Bronchus fibroblast of lung (primary cell): ENCODE data around the genes LRRC43, RSRC2, VPS37B and OGFOD2.

DNA sequence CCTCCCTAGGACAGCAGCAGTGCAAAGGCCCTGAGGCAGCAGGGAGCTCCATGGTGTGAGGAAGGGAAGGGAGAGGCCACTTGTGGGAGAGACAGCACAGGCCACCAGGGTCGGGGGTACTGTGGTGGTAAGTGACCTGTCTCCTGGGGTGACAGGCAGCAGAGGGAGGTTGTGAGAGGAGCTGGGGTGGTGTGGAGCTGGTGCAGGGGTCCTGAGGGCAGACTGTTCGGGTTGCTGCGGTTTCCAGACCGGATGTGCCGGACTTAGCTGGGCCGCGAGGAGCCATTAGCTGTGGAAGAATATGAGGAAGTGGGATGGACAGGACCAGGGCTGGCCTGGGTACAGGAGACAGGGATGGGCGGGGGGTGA lies 22.6 kb downstream of the SETD1B start:
- RAMPAGE, long total RNA: no peak

DNA sequence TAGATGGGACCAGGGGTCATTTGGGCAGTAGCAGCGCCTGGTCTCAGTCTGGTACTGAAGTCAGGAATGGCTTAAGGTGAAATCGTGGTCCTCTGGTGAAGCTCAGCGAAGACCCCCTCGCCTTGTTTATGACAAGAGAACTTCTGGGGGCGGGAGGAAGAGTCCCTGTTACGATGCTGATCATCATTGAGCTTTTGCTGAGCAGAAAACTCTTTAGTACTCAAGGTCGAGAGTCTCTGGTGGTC lies 678 bp upstream of the BCL7A start:
- RAMPAGE, long total RNA: no peak

DNA sequence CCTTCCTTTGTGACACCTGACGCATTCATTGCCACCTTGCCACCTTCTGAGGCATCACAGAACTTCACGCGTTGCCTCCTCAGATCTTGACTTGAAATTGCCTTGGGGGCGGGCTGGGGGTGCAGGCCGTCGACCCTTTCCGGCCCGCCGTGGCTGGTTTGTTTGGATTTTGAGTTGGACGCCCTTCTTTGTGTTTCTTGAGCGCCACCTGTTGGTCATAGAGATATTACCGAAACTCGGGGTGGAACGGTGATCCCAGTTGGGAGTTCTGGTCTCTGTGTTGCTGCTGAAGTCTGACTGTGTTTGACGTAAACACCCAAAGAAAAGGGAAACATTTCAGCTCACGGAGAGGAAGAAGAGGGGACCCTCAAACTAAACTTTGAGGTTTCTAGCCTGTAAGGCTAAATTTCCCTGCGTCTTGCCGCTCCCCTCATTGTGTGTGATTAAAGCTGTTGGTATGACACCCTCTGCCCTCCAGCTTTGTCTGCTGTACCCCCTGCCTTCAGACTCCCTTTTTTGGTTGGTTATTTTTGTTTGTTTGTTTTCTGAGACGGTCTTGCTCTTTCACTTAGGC lies 44.7 kb downstream of the MLXIP start:
- RAMPAGE, long total RNA: no peak

- RAMPAGE, long total RNA: no peak
Measured at GRCh38 chr12:122182817-122183607, at the start of gene LRRC43. LRRC43 (plus strand) TSS chr12:122183123.

- RAMPAGE, long total RNA: no peak
Measured at GRCh38 chr12:122224377-122224762, 1.5 kb downstream of the DIABLO start.

GRCh38 chr12:122394501-122395088 lies 27.9 kb downstream of the CLIP1 start:
- RAMPAGE, long total RNA: no peak

DNA sequence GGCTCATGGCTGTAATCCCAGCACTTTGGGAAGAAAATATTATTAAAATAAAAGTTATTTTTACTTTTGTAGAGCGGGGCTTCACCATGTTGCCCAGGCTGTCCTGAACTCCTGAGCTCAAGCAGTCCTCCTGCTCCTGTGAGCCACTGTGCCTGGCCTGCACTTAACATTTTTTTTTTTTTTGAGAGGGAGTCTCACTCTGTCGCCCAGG lies 35.0 kb downstream of the ZCCHC8 start:
- RAMPAGE, long total RNA: no peak

GRCh38 chr12:122520672-122521226 lies 6.0 kb downstream of the RSRC2 start:
- RAMPAGE, long total RNA: no peak

GRCh38 chr12:122526290-122527154 lies at the start of gene RSRC2:
RSRC2 (minus strand) TSS chr12:122526936.
- RAMPAGE, long total RNA: start-site peak on the minus strand at chr12:122526931-122526986, 1,435 and 2,317 reads in 2 replicates

GRCh38 chr12:122725888-122726568 lies 4.6 kb downstream of the HCAR1 start:
- RAMPAGE, long total RNA: no peak

DNA sequence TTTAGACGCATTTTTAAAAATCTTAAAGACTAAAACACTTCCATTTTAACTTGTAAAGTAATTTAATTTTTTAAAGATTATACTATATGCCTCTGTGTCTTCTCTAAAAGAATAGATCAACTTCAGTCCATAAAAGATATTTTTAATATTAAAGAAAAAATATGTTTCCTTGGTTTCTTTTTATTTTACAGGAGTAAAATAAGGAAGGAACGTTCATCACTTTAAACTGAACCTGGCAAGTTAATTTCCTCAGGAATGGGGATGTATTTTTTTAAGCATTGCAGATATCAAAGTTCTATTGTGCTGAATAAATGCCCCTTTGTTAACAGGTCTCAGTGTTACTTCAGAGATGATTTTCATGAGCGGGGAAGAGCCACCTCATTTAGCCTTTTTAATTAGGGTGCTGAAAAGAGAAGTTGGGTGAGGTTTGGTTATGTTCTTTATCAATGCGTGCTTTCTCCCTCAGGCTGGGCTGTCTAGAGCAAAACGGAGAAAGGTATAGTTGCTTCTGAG lies 8.1 kb upstream of the HIP1R start:
- RAMPAGE, long total RNA: no peak

DNA sequence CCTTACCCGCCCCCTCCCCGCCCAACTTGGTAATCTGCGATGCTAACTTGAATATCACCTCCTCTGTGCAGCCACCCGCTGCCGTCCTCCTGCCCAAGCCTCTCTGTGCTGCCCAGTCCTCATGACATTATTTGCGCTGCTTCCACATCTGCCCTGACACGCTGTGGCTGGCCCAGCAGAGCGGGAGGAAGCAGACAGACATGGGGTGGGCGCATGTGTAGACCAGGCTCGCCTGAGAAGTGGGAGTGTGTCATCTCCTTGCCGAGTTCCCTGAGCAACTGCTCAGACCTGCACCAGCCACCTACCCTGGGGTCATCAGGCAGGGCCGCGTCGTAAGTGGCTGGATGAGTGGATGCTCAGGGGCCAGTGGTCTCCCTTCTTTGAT lies 5.9 kb downstream of the HIP1R start:
- RAMPAGE, long total RNA: no peak

GRCh38 chr12:122853972-122854228 lies 18.6 kb downstream of the HIP1R start:
- RAMPAGE, long total RNA: no peak

- RAMPAGE, long total RNA: no peak
Measured at GRCh38 chr12:122868571-122869348, 27.2 kb downstream of the VPS37B start.

DNA sequence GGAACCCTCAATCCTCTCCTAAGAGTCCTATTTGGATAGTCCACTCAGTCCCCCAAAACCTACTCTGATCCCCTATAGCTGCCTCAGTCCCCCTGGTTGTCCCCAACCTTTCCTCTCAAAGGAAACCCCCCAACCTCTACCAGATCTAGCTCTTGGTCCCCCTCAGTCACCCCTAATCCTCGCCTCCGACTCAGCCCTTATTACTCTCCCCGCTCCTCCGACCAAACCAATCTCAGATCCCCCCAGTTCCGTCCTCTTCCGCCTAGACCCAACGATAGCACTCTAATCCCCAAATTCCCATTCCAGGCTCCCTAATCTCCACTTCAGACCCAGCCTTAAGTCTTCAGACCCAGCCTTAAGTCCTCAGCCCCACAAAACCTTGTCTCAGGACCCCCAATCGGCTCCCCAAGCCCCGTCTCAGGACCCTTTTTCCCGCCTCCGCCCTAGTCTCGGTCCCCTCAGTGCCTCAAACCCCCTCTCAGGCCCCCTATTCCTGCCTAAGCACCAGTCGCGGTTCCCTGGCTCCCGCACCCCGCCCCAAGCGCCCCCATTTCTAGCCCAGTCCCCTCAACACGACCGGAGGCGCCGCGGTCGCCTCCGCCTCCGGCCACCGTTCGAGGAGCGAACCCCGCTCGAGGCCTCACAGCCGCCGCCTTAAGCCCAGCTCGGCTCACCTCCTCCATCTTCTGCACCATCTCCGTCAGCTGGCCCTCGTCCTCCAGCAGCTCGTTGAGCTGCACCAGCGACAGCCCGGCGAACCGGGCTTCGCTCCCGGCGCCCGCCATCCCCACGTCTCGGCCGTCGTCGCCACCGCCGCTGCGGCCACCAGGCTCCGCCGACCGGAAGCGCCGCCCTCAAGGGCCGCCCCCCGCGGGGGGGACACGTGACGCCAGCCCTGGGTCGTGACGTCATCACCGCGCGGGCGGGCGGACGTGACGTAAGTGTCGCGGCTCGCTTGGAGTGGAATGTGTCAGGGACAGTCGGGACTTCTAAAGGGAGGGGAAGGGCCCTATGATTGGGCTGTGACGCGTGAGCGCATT lies at the start of gene VPS37B:
TSS of gene VPS37B (minus strand) at position 847 of the 1,040 bp plus-strand sequence.
- RAMPAGE, long total RNA: start-site peak on the minus strand centred at position 834 of the sequence, 33 bp wide, 136 and 101 reads in 2 replicates

- RAMPAGE, long total RNA: no peak
Measured at GRCh38 chr12:122975006-122975434, at the start of gene OGFOD2. OGFOD2 (plus strand) TSS chr12:122975244.

DNA sequence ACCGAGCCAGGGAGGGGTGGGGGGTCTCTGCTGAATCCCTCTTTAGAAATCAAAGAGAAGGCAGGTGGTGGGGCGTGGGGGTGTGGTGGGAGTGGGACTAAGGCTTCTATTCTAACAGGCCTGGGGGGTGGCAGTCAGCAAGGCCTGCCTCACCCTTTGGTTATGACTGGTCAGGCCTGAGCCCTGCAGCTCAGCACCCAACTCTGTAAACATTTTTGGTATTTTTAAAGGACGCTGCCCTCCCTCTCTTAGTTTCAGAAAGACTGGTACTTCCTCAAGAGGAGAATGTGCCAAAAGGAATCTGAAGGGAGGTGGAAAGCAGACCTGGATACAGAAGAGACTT lies 3.2 kb downstream of the ARL6IP4 start:
- RAMPAGE, long total RNA: no peak

- RAMPAGE, long total RNA: no peak
Measured at GRCh38 chr12:123075056-123075459, 75.8 kb downstream of the PITPNM2 start.

- RAMPAGE, long total RNA: no peak
Measured at GRCh38 chr12:123076465-123076778, 74.5 kb downstream of the PITPNM2 start.

DNA sequence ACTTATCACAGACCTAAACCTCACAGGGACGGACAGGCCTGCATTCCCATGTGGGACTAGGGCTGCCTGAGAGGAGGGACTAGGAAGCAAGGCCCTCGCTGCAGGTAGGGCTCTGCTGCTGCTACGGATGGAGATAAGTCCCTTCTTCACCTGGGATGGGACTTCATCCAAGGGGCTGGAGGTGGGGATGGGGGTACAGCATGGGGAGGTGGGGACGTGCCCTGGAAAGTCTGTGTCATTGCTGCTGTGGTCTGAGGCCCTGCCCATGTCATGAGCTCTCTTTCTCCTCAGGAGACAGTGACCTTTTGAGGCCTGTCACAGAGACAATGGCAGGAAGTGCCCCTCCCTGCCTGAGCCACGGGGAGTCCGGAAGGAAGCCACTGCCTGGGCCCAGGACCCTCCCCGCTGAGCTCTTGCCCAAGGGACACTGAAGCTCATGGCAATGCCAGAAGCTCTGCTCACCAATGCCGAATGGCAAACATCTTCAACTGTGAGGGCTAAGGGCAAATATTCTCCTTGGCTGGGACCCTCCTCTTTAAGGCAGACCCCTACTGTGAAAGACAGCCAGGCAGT lies 43.9 kb downstream of the PITPNM2 start:
- RAMPAGE, long total RNA: no peak